ENCODE results near the genes CATSPER1, RBM14 and LRFN4.

GRCh38 chr11:65788272-65788759 is 1.5 kb downstream of the OVOL1 start:
- PRO-cap, result unidirectional peak, minus-strand start at chr11:65788427
- RAMPAGE, long total RNA, 4 experiments, result no peak in any of the 4 experiments

GRCh38 chr11:65792877-65793907 is 6.3 kb downstream of the OVOL1 start:
- PRO-cap, result bidirectional peak, plus-strand start at chr11:65793456, minus-strand start at chr11:65793214
- RAMPAGE, long total RNA, 4 experiments, result no peak in any of the 4 experiments

GRCh38 chr11:65856574-65857546 is 1.1 kb downstream of the CFL1 start:
- PRO-cap, result bidirectional peak, plus-strand start at chr11:65857359, minus-strand start at chr11:65857100
- RAMPAGE, long total RNA, 4 experiments, result no peak in any of the 4 experiments

DNA sequence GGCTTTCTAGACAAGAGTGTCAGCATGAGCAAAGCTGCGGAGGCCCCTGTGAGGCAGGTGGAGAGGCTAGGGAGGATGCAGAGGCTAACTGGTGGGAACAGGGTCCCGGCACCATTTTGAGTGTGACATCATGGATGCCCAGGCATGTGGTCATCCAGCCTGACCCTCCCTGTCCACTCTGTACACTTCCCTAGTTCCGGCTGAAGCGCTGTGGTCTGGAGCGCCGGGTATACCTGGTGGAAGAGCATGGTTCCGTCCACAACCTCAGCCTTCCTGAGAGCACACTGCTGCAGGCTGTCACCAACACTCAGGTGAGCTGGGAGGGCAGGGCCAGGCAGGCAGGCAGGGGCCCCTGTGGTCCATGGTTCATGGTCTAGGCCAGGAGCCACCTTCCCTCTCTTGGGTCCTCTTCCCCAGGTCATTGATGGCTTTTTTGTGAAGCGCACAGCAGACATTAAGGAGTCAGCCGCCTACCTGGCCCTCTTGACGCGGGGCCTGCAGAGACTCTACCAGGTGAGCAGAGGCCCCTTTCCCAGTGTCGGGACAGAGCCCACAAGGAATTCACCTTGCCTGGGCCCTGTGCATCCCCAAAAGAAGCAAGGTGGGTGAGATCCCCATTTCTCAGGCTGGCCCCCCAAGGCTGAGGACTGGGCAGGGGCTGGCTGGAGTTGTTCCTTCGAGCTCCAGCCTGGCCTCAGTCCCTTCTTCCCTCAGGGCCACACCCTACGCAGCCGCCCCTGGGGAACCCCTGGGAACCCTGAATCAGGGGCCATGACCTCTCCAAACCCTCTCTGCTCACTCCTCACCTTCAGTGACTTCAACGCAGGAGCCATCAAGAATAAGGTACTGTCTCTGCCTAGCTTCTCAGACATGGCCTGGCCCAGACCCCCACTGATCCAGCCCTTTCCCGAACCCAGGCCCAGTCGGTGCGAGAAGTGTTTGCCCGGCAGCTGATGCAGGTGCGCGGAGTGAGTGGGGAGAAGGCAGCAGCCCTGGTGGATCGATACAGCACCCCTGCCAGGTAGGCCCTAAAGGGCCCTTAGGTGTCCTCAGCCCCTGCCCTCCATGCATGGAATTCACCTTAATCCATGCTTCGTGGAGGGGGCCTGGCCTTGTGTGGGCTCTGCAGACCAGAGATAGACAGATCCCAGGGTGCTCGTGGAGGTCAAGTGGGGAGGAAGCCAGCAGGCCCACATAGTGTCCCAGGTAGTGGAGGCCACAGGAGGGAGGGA is 4.5 kb downstream of the MUS81 start:
- PRO-cap, result no peak
- RAMPAGE, long total RNA, 4 experiments, result start-site peak on the plus strand in 1 of 4 experiments, centred at positions 443 to 775 of the sequence, 6 to 7 reads per replicate

GRCh38 chr11:65976799-65977237 is 15.3 kb downstream of the SART1 start:
- PRO-cap, result no peak
- RAMPAGE, long total RNA, 4 experiments, result no peak in any of the 4 experiments

GRCh38 chr11:66026190-66026799 is at the start of gene CATSPER1:
CATSPER1 (minus strand) TSS chr11:66026479.
- PRO-cap, result no peak
- RAMPAGE, long total RNA, 4 experiments, result no peak in any of the 4 experiments

DNA sequence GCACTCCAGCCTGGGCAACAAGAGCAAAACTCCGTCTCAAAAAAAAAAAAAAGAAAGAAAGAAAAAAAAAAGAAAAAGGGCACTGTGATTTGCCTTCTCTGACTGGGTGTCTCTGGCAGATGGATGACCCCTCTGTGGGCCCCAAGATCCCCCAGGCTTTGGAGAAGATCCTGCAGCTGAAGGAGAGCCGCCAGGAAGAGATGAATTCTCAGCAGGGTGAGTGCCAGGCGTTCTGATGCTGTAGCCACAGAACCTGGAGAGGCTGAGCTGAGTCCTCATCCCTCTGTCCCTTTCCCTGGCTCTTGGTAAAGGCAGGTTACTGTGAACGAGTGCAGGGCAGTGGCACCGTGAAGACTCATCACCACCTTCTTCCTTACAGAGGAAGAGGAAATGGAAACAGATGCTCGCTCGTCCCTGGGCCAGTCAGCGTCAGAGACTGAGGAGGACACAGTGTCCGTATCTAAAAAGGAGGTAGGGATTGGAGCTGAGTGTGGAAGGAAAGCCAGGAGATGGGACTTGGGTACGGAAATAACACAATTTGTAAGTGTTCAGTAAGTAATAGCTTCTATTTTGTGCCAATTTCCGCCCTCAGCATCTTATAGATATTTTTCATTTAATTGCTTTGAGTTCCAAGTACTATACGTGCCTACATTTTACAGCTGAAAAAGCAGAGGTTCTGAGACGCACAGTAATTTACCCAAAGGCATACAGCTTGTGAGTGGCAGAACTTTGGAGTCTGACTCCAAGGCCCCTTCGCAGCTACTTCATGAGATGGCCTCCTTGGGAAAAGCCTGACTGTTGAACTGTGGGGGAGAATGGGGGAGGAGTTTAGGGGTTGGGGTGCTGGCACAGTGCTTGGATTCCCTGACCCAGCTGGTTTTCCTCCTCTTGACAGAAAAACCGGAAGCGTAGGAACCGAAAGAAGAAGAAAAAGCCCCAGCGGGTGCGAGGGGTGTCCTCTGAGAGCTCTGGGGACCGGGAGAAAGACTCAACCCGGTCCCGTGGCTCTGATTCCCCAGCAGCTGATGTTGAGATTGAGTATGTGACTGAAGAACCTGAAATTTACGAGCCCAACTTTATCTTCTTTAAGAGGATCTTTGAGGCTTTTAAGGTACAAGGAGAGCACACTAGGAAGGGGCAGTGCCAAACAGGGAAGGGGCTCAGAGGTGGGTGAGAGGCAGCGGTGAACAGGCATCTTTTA is 6.2 kb downstream of the SF3B2 start:
- PRO-cap, result no peak
- RAMPAGE, long total RNA, 4 experiments, result no peak in any of the 4 experiments

- PRO-cap, result no peak
- RAMPAGE, long total RNA, 4 experiments, result no peak in any of the 4 experiments
These were observed 10.4 kb downstream of the PACS1 start for GRCh38 chr11:66080429-66080936.

DNA sequence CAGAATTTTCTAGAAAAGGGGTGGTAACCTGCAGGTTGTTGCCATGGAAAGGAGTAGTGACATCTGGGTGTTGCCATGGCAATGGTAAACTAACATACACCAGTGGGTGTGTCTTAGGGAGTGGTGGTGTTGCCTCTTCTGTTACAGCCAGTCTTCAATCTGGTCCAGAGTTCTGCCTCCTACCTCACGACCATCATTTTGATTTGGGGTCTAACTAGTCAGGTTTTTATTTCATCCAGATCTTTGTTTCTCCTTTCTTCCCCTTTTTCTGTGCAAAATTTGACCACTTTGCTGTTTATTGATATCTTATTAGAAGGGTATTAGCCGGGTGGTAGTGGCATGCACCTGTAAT is 73.7 kb upstream of the KLC2 start:
- PRO-cap, result no peak
- RAMPAGE, long total RNA, 4 experiments, result no peak in any of the 4 experiments

- PRO-cap, result no peak
- RAMPAGE, long total RNA, 4 experiments, result no peak in any of the 4 experiments
These were observed 66.7 kb upstream of the KLC2 start for GRCh38 chr11:66190672-66191318.

- PRO-cap, result no peak
- RAMPAGE, long total RNA, 4 experiments, result no peak in any of the 4 experiments
These were observed 46.6 kb upstream of the KLC2 start for GRCh38 chr11:66210911-66211376.

GRCh38 chr11:66276147-66276761 is 1.7 kb upstream of the CNIH2 start:
- PRO-cap, result no peak
- RAMPAGE, long total RNA, 4 experiments, result start-site peak on the minus strand in 1 of 4 experiments, at chr11:66276509-66276562 at its widest, 14 reads per replicate

DNA sequence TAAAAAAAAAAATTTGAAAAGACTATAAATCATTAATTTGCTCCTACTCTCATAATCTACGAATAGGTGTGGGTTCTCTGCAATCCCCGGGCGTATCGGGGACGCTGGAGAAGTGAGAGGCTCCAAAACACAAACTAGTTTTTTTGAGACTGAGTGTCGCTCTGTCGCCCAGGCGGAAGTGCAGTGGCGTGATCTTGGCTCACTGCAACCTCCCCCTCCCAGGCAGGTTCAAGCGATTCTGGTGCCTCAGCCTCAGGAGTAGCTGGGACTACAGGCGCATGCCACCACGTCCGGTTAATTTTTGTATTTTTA is 707 bp upstream of the SLC29A2 start:
- PRO-cap, result unidirectional peak, minus-strand start at position 114 of the sequence
- RAMPAGE, long total RNA, 4 experiments, result no peak in any of the 4 experiments

DNA sequence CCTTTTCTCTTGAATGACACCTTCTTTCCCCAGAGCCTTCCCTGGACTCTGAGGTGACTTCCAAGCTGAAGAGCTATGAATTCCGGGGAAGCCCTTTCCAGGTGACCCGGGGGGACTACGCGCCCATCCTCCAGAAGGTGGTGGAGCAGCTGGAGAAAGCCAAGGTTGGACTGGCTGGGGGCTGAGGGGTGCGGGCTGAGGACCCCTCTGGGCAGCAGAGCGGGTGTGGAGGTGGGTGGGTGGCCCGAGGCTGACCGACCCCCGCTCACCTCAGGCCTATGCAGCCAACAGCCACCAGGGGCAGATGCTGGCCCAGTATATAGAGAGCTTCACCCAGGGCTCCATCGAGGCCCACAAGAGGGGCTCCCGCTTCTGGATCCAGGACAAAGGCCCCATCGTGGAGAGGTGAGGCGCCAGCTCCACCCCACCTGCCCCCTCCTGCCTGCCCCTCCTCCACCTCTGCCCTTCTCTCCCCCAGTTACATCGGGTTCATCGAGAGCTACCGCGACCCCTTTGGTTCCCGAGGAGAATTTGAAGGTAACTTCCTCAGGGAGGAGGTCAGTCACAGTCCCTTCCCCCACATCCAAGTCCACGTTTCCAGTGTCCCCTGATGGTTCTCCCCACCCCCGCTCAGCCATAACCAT is 11.1 kb downstream of the DPP3 start:
- PRO-cap, result no peak
- RAMPAGE, long total RNA, 4 experiments, result no peak in any of the 4 experiments

- PRO-cap, result unidirectional peak, minus-strand start at chr11:66607278
- RAMPAGE, long total RNA, 4 experiments, result no peak in any of the 4 experiments
These were observed 9.2 kb upstream of the RBM14 start for GRCh38 chr11:66607190-66607706.

GRCh38 chr11:66616560-66616719 is at the start of gene RBM14:
RBM14 (plus strand) TSS chr11:66616630.
- PRO-cap, result bidirectional peak, plus-strand start at chr11:66616630, minus-strand start at chr11:66616483
- RAMPAGE, long total RNA, 4 experiments, result start-site peak on the plus strand in 3 of 4 experiments, at chr11:66616618-66616646 at its widest, 181 to 432 reads per replicate

DNA sequence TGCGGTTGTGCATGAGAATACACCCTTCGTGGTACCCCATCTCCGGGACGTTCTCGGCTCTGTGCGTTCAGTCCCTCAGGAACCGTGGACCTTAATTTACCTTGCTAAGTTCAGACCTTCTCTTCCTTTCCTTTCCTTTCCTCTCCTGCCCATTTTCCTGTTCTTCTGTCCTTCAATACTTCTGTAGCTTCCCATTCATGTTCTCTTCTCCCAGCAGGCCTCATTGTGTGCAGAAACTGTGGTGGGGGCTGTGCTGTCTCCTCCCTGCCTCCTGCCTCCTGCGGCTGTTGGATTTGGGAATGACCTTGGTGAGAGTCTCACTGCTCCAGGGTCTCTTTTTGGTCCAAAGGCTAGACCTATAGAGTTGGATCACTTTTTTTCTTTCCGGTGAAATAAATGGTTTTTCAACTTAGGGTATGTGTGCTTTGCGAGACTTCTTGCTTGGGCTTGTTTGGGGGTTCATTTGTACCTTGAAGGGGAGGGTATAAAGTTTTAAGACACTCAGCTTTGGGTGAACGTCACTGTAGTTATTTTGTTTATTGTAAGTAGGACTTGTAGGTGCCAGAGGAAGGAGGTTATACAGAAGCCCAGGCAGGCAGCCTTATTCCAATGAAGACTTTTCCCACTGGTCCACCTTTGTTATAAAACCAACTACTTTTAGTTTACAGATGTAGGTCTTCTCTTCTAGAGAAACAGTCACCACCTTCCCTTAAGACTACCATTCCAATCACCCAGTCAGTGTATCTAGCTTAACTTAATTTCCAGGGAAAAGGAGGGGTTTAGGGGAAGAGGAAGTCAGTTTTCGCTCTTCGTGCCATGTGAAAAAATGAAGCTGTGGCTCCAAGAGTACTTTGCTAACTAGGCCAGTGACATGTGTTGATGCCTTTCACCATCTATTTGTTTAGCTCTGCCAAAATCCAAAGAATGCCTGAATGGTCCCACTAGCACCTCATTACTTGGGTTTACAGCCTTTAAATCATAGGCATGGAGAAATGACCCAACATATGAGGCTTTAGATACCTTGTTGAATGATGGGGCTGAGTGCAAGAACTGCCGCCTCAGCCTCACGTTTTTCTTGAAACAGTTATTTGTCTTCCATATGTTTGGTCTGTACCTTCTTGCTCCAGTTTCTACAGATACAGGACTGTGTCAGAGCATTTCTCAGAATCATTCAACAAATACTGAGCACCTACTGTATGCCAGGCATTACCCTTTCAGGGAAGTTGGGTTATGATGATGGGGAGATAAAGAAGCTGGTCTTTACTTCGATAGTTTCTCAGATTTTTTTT is 8.0 kb downstream of the RBM4 start:
- PRO-cap, result no peak
- RAMPAGE, long total RNA, 4 experiments, result no peak in any of the 4 experiments

DNA sequence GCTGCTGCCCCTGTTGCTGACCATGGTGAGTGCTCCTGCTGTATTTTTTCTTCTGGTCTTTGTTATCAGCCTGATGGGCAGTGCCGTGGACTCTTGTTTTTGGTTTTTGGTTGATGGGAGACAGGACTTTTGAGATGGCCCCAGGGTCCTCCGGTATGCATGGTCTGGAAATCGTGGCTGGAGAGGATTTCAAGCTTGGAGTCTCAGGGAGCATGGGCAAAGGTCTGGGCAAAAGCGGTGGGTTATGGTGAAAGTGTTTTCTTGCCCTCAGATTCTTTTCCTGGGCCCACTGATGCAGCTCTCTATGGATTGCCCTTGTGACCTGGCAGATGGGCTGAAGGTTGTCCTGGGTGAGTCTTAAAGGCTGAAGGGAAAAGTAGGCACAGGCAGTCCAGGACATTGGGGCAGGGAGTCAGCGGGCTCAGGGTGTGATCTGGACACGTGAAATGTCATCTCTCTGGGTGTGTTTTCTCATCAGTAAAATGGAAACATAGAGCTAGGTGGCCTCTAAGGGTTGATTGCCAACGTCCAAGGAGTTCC is 844 bp downstream of the RCE1 start:
- PRO-cap, result no peak
- RAMPAGE, long total RNA, 4 experiments, result no peak in any of the 4 experiments

GRCh38 chr11:66844555-66844851 is 1.3 kb downstream of the RCE1 start:
- PRO-cap, result no peak
- RAMPAGE, long total RNA, 4 experiments, result no peak in any of the 4 experiments

DNA sequence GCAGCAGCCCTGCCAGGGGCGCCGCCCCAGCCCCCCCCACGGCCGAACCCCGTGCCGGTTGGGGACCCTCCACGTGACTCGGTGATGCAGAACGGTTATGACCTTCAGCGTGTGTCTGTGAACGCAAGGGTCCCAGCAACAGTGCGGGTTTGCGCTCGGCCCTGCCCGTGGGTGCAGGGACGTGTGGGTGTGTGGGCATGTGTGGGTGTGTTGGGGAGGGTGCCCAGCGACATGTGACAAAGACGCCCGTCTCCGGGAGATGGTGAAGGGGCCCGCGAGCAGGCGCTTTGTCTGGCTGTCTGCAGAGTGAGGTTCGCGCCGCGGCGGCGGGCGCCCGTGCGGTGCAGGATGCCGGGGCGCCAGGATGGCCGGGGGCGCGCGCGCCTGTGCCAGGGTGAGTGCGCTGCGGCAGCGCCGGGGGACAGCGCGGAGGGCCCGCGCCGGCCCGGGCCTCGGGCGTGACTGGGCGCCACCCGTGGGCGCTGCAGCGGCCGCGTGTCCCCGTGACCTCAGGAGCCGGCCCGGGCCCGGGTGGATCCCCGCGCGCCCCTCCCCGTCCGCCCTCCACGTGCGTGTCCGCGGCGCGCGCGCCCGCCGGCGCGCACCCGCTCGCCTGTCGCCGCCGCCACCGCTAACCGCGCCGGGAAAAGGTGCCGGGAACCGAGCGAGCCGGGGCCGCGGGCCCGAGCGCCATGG is at the start of gene LRFN4:
Gene LRFN4, plus strand, starts transcription at position 594 of the 696 bp plus-strand sequence.
- PRO-cap, result bidirectional peak, plus-strand start at position 72 of the sequence, minus-strand start outside the sequence; bidirectional peak, plus-strand start at position 634 of the sequence, minus-strand start at position 570 of the sequence
- RAMPAGE, long total RNA, 4 experiments, result no peak in any of the 4 experiments